Foreskin keratinocyte (primary cell): ENCODE measurements around a stretch of chr14.

GRCh38 chr14:103728419-103729184 lies 13.0 kb downstream of the ZFYVE21 start:
- RAMPAGE, total RNA = no peak

GRCh38 chr14:104077761-104078370 lies 7.6 kb upstream of the ASPG start:
- RAMPAGE, total RNA = no peak

DNA sequence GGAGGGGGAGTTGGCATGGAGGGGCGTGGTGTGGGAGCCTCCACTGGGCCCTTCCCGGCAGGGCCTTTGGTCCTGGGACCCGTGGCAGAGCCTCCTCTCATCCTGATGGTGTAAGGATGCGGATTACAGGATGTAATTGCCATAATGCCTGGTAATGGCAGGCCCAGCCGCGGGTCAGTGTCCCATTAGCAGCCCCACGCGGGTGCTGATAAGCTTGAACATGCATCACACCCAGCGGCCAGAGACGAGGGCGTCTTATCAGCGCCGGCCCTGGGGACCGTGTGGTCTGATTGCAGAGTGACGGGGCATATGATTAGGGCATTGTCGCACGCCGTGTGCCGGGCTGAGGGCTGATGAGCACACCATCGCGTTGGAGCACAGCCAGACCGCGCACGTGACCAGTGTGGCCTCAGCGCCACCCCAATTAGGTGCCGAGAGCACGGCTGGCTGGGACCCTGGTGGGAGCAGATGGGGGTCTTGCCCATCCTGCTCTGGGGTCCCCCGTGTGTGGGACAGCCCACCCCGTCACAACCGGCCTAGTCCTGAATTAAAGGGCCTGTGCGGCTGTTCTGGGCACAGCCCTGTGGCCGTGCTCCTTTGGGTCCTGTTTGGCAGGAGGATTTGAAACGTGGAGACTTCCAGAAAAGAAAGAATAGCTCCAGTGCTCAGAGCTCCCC lies 20.5 kb downstream of the KIF26A start:
- RAMPAGE, total RNA = no peak

- RAMPAGE, total RNA = no peak
Measured at GRCh38 chr14:104580854-104581671, 1.5 kb downstream of the C14orf180 start.

GRCh38 chr14:104660564-104661024 lies 28.8 kb upstream of the INF2 start:
- RAMPAGE, total RNA = no peak

- RAMPAGE, total RNA = no peak
Measured at GRCh38 chr14:104677970-104678351, 11.5 kb upstream of the INF2 start.

- RAMPAGE, total RNA = no peak
Measured at GRCh38 chr14:104712365-104712709, 11.7 kb upstream of the ADSS1 start.

DNA sequence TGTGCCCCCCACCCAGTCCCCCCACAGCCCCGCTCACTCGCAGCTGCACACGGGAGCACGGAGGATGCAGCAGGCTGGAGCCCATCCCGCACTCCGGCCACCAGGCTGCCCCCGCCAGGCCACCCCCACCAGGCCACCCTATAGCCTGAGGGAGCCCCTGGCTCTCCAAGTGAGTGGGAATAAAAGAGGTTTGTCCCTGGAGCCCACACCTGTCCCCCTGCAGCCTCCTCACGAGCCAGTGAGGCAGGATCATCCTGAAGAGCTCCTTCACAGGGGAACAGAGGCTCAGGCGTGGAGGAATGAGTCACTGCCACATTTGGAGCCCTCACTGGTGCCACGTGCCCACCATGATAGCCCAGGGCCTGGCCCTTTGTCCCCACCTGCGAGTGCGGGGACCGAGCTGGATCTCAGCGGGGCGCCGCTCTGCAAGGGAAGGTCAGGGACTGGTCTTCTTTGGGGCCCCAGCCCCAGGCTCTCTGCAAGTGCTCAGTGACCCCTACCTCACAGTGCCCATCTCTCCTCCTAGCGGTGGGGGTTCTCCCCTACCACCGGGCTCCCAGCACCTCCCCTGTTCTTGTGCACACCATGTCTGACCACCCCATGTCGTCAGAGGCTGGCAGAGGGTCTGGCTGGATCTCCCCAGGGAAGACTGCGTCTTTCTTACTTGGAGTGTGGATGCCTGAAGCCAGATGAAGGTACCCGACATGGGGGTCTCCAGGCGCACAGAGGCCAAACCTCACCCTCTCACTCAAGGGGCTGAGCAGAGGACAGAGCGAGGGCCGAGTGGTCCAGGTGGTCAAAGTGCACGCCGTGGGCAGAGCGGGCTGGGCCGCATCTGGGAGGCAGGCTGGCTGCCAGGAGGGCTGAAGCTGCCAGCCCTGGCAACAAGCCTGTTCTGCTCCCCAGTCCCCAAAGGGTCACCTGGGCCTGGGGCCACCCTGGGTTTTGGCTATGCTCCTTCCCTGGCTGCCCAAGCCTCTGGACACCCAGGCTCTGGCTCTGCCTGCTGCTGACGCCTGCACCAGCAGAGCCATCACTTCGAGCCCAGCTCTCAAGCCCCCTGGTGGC lies 2.3 kb downstream of the ADSS1 start:
- RAMPAGE, total RNA = no peak

- RAMPAGE, total RNA = no peak
Measured at GRCh38 chr14:104759461-104759704, 6.4 kb downstream of the SIVA1 start.

- RAMPAGE, total RNA = no peak
Measured at GRCh38 chr14:104814272-104814705, 13.4 kb downstream of the ZBTB42 start.

DNA sequence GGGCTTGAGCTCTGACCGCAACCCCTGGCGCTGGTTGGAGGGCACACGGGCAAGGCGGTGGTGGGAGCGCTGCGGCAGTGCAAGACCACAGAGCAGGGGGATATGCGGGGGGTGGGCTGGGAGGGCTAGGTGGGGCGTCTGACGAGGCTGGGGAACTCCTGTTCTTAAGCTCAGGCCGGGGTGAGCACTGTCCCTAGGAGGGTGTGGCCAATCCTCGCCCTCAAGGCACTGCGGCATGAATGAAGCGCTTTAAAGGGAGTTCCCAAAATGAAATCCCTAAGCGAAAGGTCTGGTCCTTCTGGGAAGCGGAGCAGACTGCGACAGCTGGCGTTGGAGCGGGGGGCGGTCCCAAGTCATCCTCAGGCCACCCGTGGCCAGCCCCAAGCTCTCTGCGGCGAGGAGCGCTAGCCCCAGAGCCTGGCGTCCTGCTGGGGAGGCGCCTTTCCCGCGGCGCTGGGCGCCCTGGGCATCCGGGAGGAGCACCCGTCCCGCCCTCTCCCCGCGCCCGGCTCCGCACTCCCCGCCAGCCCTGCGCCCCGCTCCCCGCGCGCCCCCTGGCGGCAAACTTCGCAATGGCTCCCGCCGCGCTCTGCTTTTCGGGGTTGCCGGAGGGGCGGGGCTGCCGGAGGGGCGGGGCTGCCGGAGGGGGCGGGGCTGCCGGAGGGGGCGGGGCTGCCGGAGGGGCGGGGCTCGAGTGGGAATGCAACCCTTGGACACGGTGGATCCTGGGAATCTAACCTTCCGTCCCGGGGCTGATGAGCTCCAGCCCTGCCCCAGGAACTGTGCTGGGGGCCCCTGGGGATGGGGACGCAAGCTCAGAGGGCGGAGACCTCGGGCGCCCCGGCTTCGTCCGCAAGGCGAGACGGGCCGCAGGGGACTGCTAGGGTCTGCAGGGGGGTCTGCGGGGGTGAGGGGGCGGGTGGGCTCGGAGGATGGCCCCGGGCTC lies 25.4 kb downstream of the ZBTB42 start:
- RAMPAGE, total RNA = no peak

DNA sequence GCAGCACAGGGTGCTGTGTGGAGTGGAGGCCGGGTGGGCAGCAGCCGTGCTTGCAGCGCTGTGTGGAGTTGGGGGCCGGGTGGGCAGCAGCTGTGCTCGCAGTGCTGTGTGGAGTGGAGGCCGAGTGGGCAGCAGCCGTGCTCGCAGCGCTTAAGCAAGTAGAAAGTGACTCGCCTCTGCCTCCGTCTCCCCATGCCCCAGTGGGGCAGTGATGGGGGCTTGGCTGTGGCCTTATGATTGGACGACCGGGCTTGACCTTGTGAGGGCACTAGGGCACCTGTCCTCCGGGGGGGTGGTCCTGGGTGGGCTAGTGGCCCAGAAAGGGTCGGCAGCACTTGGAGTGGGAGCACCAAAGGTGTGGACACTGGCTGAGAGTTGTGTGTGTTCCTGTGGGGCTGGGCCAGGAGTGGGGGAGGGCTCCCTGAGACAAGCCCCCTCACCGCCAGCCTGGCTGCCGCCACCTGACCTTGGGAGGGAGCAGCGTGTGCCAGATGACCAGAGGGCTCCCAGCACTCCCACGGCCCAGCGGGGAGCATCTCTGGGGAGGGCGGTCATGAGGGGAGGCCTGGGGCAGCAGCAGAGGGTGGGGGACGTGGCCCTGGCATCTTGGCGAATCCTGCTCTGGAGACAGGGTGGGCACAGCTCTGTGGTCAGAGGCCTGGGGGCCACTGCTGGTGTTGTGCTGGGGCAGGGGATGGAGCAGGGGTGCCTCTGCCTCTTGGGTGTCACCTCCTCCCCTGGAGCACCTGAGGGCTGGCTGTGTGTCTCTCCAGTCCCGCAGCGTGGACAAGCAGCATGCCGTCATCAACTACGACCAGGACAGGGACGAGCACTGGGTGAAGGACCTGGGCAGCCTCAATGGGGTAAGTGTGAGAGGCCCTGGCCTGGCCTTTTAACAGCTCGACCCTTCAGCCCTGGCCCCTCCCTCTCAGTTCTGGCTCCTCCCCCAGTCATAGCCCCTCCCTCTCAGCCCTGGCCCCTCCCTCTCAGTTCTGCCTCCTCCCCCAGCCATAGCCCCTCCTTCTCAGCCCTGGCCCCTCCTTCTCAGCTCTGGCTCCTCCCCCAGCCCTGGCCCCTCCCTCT lies 10.8 kb downstream of the CEP170B start:
- RAMPAGE, total RNA = no peak

GRCh38 chr14:104895632-104896355 lies 28.9 kb upstream of the PLD4 start:
- RAMPAGE, total RNA = no peak

DNA sequence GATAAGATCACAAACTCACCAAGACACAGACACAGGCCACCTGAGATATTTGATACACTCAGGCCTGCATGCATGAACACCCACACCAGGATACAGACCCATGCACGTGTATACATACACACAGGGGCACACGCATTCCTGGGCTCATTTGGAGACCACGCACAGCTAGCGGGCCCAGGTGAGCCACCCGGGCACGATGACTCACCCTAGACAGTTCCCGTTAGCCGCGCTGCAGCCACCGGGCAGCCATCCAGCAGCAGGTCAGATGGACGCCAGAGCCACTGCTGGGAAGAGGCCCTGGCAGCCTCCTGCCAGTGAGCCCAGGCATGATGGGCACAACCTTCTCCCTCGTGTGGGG lies 1.9 kb upstream of the AHNAK2 start:
- RAMPAGE, total RNA = no peak

DNA sequence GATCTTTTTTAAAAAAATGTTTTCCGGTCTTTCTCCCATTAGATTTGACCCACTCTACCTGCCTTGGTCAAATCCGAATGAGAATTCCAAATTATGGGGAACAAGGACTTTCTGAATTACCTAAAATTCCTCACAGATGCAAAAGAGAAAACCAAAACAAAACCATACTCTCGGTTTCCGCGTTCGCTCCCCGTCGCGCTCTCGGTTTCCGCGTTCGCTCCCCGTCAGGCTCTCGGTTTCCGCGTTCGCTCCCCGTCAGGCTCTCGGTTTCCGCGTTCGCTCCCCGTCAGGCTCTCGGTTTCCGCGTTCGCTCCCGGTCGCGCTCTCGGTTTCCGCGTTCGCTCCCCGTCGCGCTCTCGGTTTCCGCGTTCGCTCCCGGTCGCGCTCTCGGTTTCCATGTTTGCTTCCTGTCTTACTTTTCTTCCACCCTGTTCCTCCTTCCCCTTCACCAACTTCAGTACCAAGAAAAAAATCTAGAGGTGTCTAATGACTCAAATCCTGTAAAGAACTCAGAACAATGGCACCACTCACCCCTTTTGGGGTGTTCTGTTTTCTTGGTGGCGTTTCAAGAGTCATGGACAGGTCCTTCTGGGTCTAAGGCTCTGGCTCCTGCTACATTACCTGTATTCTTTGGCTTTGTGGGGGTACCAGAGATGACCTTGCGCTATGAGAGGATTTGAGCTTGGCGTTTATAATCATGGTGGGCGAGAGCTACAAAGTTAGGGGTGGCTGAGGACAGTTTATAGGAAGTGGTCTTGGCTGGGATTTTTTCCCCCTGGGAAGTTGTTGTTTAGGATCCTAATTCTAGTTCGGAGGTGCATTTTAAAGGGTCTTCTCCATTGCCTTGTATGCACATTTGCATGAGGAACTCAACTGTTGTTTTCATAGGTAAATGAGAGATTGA lies 12.7 kb upstream of the CDCA4 start:
- RAMPAGE, total RNA = no peak

DNA sequence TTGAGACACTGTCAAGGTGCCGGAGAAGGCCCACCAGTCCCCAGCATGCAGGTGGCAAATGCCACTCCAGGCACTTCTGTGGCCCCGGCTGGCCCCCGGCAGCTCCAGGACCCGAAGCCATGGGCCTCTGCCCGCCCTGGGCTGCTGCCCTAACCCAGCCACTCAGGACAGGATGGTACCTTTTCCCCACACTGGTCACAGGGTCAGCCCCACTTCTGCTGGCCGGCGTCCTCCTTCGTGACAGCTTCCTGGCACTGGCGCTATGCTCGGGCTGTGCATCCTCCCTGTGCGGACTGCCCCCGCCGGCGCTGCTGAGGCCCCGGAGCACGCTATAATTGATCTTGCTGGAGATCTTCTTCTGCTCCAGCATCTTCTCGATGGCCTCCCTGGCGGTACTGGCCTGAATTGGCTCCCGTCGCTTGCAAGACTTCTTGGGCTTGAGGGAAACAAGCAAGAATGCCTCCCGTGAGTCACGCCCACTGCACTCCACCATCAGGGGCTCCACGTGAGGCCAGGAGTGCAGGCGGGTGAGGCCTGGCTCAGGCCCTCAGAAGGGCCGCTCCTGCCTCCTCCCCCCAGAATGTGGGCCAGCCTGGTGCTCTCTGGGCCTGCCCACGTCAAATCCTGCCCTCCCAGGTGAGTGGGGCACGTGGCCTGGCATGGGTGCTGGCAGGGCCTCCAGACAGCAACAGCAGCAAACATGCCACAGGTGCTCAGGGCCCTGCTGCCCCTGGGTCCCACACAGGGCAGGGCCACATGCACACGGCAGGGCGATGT lies 30.8 kb upstream of the BTBD6 start:
- RAMPAGE, total RNA = no peak

- RAMPAGE, total RNA = no peak
Measured at GRCh38 chr14:105221354-105222258, 26.7 kb upstream of the BTBD6 start.

- RAMPAGE, total RNA = no peak
Measured at GRCh38 chr14:105225961-105226613, 22.2 kb upstream of the BTBD6 start.

DNA sequence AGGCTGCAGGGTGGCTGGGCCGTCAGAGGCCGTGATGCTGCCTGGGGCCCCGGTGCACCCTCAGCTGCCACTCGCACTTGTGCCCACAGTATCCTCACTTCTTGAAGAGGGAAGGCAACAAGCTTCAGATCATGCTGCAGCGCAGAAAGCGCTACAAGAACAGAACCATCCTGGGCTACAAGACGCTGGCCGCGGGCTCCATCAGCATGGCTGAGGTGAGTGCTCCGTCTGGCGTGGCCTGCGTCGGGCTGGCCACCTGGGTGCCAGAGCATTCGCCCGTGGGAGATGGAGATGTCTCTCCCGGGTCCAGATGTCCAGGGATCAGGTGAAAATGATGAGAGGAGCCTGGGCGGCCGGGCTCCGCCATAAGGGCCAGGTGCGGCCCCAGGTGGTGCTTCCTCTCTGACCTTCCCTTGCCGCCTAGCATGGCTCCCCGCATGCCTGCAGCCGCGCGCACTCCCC lies 40.4 kb downstream of the PACS2 start:
- RAMPAGE, total RNA = no peak

GRCh38 chr14:105367973-105368601 lies 30.3 kb upstream of the TEX22 start:
- RAMPAGE, total RNA = no peak